ENCODE data around the genes FAM120A, PHF2 and MFSD14B.

GRCh38 chr9:93129176-93130106 is 4.6 kb downstream of the NINJ1 start:
- RRBS = 61% methylated on average over 2 of the region's 12 CpGs

DNA sequence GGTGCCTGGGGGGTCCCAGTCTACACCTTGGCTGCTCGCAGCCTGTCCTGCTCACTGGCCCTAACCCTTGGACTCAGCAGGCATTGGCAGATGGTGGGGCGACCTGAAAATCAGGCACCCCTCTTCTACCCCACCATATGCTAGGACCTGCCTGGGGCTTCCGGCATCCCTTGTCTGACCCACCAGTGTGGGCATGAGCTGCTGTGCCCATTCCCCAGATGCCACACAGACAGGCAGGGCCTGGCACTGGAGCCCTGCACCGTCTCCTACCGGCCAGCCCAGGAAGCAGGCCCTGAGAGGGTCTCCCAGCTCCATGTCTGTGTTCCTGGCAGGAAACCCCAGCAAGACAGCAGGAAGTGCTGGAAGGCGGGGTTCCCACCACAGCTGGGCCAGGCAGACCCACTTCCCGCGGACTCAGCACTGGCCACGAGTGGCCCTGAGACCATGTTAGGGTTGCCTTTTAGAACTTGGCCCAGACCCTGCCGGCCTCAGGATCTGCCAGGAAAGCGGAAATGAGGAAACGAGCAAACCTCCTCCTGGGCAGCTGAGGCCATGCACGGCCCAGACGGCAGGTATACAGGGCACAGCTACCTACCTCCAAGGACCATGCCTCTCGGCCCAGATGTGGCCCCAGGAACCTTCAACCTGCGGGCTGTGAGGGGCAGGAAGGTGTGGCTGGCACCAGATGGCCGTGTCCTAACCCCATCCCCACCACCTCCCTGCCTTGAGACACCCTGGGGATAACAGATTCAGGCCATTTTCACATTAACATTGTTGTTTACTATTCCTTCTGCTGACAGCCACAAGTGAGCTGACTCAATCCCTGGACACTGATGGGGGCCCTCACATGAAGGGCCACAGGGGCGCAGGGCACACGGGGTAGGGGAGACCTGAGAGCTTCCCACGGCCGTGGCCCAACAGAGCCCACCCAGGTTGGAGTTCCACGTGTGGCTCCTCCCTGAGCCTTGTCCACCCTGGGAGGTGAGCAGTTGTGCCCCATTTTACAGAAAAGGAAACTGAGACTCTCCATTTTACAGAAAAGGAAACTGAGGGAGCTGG is 2.8 kb downstream of the NINJ1 start:
- RRBS = 88% methylated on average over 3 of the region's 22 CpGs

- RRBS = 2% methylated on average over 35 of the region's 127 CpGs
These were observed at the start of gene FAM120A for GRCh38 chr9:93451634-93452780. FAM120A (plus strand) TSS chr9:93451685.

GRCh38 chr9:93549558-93550041 is 26.8 kb upstream of the PHF2 start:
- RRBS = no CpG with 5 or more reads among the region's 6 CpGs

- RRBS = 2% methylated on average over 53 of the region's 112 CpGs
These were observed at the start of gene PHF2 for GRCh38 chr9:93576231-93576909. PHF2 (plus strand) TSS chr9:93576584.

- RRBS = 3% methylated on average over 27 of the region's 93 CpGs
These were observed 81.9 kb downstream of the PTPDC1 start for GRCh38 chr9:94166068-94166698.

DNA sequence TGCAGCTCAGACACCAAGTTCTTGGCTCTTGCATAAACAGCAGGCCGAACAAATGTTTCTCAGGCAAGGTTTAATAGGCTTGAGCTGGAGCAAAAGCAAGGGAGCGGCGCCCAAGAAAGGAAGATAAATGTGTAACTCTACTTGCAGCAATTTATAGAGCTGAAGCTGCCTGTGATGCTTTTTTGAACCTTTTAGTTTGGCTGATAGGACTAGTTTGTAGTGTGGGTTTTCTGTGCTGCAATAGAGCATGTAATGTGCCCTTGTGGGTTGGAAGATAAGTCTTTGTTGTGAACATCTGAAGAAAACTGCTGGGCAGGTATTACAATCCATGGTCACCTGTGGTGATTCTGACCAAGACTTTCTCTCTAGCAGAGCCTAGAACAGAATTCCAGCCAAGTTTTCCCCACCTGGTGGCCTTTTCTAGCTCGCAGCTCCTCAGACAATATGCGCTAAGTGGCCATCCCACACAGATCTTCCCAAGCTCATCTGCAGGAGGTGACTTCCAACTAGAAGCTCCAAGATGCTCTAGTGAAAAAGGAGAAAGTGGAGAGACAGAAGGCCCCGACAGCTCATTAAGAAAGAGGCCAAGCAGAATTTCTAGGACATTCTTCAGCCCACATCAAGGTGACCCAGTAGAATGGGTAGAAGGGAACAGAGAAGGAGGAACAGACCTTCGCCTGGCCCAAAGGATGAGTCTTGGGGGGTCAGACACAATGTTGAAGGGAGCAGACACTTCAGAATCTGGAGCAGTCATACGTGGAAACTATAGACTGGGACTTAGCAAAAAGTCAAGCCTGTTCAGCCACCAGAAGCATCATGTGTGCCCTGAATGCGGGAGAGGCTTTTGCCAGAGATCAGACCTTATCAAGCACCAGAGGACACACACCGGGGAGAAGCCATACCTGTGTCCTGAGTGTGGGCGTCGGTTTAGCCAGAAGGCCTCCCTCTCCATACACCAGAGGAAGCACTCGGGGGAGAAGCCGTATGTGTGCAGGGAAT is 28.7 kb downstream of the NUTM2F start:
- RRBS = no CpG with 5 or more reads among the region's 14 CpGs

DNA sequence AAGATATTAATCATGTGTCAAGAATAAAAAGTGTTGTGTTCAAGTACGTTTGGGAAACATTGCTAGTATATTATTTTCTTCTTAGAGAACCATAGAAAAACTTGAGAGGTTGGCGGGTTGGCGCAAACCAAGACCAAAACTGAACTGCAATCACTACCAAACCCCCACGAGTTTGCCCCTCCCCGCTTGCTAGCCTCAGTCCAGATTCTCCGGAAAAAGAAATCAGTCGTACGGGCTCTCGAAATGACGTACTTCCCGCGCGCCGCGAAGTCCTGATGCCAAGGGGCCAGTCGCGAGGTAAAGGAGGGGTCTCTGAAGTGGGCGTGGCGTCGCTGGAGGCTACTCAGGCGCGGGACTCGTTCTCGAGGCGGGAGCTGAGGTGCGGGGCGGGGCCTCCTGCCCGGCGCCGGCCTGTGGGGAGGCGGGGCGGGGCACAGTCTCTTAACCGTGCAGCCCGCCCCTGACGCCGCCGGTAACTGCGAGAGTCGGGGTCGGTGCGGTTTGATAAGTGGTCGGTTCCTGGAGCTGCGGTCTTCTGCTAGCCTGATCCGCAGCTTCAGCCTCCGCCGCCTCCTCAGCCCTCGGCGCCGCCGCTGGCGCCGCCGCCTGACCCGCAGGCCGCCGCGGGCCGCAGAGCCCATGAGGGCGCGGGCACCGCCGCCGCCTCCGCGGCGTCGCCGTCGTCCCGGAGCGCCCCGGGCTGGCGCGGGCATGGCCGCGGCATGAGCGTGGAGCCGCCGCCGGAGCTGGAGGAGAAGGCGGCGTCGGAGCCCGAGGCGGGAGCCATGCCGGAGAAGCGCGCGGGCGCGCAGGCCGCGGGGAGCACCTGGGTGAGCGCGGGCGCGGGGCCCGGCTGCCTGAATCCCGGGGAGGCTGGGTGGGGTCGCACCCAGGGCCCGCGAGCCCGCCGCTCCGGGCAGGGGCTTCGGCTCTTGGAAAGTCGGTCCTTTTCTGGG is at the start of gene MFSD14B:
Gene MFSD14B (plus strand): TSS at position 472 of the 956 bp plus-strand sequence.
- RRBS = 2% methylated on average over 14 of the region's 107 CpGs

GRCh38 chr9:94438043-94438721 is 63.8 kb downstream of the MFSD14B start:
- RRBS = no CpG with 5 or more reads among the region's 8 CpGs

DNA sequence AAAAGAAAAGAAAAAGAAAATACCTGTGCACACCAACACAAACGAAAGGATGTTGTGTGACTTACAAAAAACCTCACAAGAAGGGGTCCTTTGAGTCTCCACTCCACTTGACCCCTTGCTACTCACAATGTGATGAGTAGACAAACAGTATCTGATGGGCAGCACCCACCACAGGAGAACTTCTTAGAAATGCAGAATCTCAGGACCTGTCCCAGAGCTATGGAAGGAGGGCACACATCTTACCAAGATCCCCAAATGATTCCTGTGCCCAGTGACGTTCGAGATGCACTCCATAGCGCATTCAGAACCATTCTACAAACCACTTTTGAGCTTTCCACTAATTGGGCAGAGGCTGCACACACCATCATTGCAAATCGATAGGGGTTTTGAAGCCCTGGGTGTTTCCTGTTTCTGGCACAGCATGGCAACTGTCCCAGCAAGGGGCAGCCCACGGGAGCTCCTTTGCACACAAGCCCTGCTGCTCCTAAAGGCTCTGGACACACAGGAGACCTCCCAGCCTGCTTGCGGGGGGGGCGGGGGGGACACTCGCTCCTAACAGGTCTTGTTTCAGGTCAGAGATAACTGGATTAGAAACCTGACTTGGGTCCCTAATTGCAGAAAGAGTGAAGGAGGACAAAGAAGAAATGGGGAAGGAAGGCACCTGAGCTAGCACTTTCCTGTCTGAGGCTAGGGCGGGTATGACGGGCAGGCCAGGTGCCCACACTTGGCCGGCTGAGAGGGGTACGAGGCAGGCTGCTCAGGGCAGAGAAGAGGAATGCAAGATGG is 1.0 kb downstream of the FBP1 start:
- RRBS = no CpG with 5 or more reads among the region's 13 CpGs

- RRBS = no CpG with 5 or more reads among the region's 8 CpGs
These were observed 23.8 kb upstream of the FBP1 start for GRCh38 chr9:94663185-94663543.

- RRBS = no CpG with 5 or more reads among the region's 5 CpGs
These were observed 141.4 kb downstream of the AOPEP start for GRCh38 chr9:94867748-94868391.

DNA sequence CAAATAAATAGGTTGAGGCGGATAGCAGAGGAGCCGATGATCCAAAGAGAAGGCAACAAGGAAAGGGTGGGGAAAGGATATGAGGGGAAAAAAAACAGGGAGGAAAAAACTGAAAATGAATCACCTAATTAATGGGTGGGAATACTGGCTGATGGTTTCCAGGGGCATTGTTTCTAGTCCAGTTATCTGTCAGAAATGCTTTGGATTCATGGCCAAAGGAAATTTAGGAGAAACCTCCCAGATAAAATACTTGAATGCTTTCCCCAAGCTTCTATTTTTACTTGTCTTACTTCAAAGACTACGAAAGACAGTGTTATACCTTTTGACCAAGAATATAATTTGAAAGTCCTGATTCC is 146.5 kb downstream of the AOPEP start:
- RRBS = no CpG with 5 or more reads among the region's 3 CpGs

DNA sequence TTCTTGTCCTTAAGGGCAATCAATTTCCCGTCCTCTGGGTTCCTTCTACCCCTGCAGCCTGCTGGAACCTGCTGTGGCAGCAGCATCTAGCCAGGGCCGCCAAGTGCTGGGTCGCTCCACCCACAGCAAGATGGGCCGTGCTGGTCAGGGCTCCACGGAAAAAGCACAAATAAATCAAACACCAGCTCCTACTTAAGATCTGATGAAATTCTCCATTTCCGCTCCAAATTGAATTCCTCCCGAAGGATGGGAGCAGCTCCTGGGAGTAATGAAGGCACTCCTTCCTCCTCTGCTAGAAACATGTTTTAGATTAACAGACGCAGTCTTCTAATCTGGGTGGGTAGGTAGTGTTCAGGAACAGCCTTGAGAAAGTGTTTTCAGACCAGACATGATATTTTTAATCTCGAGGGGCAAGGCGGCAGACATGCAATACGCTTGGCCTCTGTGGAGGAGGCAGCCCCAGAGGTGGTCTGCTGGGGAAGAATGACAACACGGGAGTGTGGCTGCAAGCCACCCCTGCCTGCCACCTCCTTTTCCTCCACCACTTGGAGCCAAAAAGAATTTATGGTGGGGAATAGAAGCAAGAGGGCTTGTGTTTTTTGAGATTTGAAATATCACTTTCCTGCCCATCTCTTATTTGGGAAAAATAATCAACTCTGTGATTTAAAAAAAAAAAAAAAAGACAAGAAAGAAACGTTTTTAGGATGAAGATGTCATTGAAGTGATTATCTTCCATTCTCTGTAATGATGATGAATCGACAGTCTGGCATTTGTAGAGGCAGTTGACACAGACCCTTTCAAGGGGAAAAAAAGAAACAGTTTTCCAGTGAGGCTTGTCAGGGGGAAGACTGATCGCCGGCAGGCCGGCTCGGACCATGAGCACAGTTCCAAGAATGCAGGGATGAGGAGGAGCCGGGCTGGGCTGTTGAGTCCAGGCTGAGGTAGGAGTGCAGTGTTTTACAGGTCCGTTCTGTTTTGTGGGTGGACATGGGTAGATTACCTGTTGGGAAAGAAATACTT is 194.2 kb downstream of the AOPEP start:
- RRBS = 0% methylated on average over 1 of the region's 20 CpGs

GRCh38 chr9:94924098-94924607 is 197.7 kb downstream of the AOPEP start:
- RRBS = no CpG with 5 or more reads among the region's 3 CpGs

GRCh38 chr9:94973504-94974126 is 247.1 kb downstream of the AOPEP start:
- RRBS = no CpG with 5 or more reads among the region's 11 CpGs

- RRBS = no CpG with 5 or more reads among the region's 13 CpGs
These were observed 253.5 kb downstream of the AOPEP start for GRCh38 chr9:94979826-94980634.

GRCh38 chr9:94993143-94994147 is 266.9 kb downstream of the AOPEP start:
- RRBS = no CpG with 5 or more reads among the region's 16 CpGs

- RRBS = no CpG with 5 or more reads among the region's 7 CpGs
These were observed 268.5 kb downstream of the AOPEP start for GRCh38 chr9:94994798-94995695.

DNA sequence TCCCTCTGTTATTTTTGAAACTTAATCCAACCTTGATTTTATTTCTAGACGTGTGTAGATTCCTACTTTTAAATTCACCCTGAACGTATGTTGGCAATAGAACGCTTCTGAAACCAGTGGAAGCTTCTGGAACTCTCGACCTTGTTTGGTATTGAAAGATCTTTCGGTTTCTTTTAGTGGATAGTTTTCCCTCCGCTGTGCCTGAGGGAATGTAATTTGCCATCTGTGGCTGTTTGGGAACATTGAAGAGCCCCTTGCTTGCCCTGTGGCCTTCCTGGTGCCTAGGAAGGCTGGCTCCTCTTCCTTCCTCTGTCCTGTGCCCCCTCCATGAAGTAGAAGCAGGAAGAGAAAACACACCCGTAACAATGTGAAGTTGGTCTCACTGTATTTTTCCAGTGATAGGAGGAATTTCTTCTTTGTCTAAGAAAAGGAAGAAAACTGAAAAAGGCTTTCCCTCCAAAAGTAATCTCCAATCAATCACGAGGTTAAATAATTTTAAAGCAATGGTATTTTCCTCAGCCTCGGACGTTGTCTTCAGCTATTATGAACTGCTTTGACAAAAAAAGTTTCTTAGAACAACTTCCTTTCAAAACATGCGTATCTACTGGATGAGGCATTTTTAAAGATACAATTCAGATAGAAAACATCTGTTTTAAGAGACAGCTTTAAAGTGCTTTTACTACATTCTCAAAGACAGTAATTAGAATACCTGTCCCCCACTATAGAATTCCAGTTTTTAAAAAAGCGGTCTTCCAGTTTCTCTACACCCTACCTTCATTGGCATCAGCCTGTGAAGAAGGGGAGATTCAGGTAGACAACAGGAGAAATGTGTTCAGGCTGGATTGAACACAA is 274.5 kb downstream of the AOPEP start:
- RRBS = no CpG with 5 or more reads among the region's 12 CpGs